Right cardiac atrium (tissue), 1 donor: ENCODE measurements around a stretch of chr13.

- PRO-cap: bidirectional peak, plus-strand start at chr13:74136217, minus-strand start at chr13:74136216
Observed at GRCh38 chr13:74136099-74136889, 1077.5 kb downstream of the KLF5 start.

DNA sequence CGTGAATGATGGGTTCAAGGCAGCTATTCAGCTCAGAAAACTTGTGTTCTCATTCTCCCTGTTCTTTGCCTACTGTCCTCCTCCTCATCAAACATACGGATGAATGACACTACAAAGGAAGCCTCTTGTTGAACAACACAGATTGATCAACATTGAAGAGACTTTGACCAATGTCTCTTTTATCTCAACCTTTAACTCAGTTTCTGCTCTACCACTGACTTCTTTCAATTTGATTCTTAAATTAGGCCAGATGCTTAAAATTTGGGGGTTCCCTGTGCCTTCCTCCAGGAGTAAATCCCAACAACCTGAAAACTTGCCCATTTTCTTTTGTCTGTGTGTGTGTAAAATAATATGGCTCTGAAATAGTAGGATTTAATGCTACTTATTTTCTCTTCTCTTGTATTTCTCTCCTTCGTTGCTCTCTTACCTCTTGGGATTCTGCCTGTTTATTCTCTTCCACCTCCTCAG, 1103.4 kb downstream of the KLF5 start:
- PRO-cap: no peak

DNA sequence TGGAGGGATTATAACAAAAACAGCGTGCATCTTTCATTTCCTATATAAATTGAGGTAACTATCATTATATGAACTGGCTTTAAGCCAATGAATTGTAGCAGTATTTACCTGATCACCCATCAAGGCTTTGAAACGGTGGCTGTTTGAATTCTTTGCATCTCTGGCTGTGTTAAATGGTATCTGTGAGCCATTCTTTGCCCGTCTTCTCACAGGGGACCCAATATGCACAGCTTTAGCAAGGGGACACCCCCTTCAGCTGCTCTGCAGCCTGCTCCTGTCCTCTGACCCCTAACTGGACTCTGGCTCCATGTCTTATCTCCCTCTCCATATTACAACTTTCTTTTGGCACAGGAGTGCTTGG, 1109.2 kb downstream of the KLF5 start:
- PRO-cap: no peak

DNA sequence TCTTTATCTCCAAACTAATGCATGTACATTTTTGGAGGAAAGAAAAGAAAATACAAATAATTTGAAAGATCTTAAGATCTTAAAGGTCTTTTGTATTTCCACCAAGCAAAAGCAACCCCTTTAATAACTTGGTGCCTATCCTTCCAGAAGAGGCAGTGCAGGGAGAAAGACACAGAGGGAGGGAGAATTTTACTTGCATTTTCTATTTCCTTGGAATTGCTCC, 1143.2 kb downstream of the KLF5 start:
- PRO-cap: no peak

- PRO-cap: no peak
Observed at GRCh38 chr13:74230666-74231786, 1172.2 kb downstream of the KLF5 start.

- PRO-cap: no peak
Observed at GRCh38 chr13:74287997-74289033, 1193.7 kb downstream of the TBC1D4 start.

- PRO-cap: no peak
Observed at GRCh38 chr13:75302100-75302724, 179.8 kb downstream of the TBC1D4 start.

- PRO-cap: no peak
Observed at GRCh38 chr13:75391075-75391510, 90.9 kb downstream of the TBC1D4 start.

DNA sequence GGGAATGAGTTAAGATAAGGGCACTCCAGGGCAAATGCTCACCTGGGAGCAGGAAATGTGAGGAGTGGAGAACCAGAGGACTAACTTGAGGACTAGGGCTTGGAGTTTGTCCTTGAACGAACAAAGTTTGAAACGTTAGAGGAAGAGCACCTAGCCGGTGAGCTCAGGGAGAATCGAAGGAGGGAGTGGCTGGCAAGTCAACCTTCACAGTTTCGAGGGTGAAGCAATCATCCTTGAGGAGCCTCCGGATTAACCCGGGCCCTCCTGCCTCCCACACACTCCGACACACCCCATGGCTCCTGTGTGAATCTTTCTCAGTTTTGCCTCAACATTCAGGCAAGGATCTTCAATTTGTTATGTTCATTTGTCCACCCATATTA, 58.6 kb downstream of the LMO7 start:
- PRO-cap: no peak

- PRO-cap: no peak
Observed at GRCh38 chr13:75788411-75789237, 152.5 kb downstream of the LMO7 start.

DNA sequence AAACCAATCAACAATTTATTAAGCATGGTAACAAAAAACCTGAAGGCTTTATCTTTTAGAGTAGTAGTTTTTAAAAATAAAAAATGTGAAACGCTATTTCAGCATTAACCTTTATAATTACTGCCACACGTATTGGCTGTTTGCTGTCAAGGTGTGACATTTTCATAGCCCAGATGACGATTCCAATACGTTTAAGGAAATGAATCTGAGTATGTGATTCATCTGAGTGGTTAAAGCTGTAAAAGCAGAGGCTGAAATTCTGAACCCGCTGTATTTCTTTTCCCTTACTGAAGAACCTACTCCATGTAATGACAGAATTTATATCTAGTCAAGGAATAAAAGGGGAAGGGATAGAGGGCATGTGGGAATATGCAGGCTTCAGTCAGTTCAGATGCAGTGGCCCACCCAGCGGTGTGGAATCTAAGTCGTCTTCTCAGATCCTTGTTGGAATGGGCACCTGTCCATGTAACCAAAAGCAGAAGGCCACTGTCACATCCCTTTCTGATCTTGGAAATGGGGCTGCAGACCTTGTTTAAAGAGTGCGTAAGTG, 166.1 kb downstream of the LMO7 start:
- PRO-cap: no peak

GRCh38 chr13:75806490-75806852, 170.3 kb downstream of the LMO7 start:
- PRO-cap: no peak

DNA sequence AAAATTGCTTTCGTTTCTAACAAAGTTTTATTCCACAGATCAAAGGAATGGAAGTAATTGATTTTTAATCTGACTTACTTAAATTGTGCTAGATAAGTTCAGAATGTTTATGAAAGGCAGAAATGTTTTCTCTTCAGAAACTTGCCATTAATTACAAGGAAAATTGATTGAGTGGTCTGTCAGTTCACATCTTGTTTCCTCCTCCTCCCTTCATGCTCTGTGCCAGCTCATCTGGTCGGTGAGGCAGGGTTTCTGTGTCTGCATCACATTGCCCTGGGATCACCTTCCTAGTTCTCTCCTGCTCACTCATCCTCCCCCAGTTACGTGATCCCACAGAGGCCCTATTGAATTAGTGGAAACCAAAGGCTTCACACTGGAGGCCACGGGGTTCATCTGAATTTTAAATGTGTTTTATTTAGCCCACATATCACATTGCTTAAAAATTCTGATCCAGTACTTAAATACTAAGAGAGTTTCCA, 378.8 kb downstream of the LMO7 start:
- PRO-cap: no peak

GRCh38 chr13:76874330-76874866, 11.8 kb downstream of the KCTD12 start:
- PRO-cap: no peak

DNA sequence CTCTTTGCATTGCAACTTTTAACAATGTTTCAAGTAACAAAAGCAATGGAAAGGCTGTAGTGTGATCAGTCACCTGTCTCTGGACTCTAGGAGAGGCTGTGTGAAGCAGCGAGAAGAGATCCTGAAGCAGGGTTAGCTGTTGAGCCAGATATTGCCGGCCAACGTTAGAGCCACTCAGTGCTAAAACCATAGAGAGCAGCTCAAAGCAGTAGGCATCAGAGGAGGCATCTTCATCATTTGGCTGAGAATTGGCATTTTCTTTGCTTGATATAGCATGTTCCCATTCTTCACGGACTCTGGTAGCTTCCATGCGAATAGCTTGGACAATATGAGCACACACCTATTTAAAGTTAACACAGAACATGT, 41.5 kb upstream of the FBXL3 start:
- PRO-cap: no peak

DNA sequence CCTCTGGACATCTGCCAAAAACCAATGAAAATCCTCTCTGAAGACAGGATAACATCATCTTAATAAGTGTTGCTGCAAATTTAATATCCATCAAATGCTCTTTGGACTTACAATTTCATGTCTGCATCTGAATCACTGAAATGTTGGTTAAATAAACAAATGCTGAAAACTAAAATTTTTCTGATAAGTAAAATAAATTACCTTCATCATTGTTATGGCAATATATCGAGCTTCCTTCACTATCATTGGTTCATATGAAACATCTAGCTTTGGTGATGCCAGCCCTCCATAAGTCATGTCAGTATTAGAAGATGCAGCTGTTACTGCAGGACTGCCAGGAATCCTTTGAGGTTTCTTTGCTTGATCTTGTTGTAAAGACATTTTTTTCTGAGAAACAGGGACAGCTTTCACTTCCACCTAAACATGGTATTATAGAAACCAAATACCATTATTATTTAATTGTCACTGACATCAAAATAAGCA, 123.6 kb upstream of the FBXL3 start:
- PRO-cap: no peak

DNA sequence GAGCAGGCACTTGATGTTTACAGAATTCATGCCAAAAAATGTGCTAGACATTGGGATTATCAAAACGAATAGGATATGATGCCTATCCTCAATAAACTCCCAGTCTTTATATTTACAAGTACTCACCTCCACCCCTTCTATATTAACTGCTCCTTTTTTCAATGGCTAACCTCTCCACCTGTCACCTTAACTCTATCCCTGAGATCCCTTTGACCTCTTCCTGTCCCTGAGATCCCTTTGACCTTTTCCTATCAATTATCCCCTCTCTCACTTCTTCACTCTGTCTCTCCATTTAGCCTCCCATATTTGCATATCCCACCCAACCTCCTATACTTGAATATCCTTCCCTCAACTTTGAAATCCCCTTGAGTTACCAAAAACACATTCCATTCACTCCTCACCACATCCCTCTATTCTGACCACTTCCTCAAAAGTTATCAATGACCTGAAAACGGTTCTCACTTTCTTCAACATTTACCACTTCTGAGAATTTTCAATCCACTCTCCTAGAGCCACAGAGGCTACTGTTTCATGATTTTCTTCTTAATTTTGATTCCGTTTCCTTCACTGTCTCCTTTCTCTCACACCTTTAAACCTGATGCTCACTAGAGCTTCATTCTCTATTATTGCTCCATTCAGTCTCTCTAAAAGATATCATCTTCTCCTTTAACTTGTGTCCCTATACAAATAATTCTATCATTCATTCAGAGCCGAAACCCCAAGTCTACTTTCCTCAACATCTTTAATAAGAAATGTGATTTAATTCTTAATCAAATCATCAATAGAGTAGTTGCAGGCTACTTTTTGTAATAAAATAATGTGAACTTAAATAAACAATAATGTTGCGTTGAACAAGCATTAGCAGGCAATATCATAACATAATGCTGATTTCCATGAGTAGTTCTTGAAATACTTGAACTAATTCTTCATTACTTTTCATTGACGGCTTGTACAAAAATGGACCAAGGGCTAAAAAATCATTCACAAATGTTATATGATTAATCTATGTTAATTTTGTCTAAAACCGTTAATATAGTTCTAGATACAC, 2.9 kb downstream of the MYCBP2 start:
- PRO-cap: no peak

GRCh38 chr13:77533657-77534333, 1.7 kb upstream of the SCEL start:
- PRO-cap: no peak

GRCh38 chr13:78609032-78609981, 6.0 kb upstream of the POU4F1 start:
- PRO-cap: no peak

- PRO-cap: no peak
Observed at GRCh38 chr13:79525619-79526498, 44.9 kb downstream of the NDFIP2 start.